Thoracic aorta (tissue), 1 donor: ENCODE data around the gene PDF.

DNA sequence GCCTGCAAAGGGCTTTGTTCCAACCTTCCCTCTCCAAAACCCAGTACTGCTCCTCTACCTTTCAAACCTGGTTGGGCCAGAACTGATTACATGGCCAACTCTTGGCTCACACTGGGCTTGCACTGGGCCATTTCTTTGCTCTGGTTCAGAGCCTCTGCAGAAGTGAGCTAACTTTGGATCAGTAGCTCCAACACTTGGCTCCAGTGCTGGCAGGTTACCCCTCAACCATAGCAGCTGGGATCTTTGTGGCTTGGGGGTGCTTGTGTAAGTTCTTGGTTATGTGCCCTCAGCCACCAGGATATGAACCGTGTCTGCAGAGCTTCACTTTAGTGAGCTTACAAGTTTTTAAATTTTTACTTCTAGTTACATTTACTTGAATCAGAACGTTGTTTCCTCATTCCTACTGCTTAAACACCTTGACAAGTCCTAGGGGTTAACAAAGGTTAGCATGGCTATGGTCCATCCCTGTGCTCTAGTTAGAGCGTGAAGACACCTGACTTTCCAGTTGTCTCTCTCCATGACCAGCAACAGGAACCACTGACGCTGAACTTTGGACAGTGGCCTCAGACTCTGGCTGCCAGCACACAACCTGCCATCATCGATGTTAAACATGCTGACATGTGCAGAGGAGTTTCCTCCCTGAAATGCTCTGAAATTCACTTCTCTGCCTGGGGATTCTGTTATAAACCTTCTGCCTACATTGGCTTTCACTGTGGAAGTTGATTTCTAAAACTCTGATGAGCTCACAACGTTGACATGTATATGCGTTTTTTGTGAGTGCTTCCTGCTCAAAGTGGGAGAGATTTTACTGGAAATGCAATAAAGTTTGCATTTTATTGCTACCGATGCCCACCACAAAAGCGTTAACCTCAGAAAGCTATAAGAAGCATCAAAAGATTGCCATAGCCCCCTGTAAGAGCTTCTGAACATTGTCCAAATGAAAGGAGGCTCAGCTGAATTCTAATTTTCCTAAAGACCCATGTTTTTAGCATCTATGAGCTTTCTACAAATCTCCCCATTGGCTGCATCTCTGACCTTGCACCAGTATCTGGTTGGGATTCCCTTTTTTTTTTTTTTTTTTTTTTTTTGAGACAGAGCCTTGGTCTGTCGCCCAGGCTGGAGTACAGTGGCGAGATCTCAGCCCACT is 3.9 kb downstream of the PDF start:
- RAMPAGE, long total RNA = no peak

DNA sequence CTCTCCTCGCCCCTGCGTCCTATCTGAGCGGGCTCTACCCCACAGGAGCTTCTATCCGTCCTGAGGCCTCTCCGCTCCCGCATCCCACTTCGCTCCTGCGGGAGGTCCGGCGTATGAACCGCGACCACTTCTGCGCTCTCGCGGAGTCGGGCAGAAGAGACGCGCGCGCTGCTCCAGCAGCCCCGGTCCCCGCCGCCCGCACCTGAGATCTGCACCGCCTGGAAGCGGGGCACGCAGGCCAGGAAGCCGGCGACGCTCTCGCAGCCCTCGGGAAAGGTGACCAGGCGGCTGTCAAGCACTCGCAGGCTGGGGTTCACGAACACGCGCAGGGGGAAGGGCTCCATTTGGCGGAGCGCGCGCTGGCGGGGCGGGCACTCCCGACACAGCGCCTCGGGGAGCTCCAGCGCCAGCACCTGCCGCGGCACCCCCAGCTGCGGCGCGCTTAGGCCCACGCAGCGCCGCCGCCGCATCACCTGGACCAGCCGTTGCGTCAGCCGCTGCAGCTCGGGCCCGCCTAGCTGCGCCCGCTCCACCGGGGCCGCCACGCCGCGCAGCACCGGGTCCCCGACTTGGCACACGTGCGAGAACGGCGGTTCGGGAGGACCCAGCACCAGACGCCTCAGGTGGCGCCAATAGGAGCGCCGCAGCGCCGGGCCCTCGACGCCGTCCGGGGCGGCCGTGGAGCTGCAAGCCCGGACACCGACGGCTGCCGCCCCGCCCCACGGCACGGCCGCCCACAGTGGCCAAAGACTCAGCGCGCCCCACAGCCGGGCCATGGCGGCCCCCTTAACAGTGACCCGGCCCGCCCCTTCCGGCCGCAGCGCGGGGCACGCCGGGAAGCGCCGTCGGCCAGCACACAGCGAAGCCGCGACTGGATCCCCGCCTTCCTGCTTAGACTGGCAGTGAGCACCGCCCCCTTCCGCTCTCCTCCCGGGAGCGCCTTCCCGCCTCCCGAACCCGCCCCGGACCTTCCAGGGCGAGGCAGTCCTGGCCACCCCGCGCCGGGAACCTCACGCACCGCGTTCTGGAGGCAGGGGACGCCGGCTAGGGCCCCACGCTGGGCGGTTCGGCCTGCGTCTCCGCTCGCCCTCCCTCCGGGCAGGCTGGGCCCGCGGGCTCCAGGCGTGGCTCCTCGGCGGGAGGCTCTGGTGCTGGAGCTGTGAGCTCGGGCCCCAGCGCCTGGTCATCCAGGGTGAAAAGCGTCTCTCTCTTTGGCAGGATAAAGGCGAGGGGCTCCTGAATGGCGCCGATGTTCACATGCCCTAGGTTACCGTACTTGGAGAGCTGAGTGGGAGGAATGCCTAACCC is at the start of gene PDF:
Gene PDF, minus strand, starts transcription at position 794 of the 1,308 bp plus-strand sequence.
- RAMPAGE, long total RNA = no peak

GRCh38 chr16:69343153-69343568 is 3.6 kb downstream of the NIP7 start:
- RAMPAGE, long total RNA = no peak

GRCh38 chr16:69383799-69384866 is 1.7 kb downstream of the TERF2 start:
- RAMPAGE, long total RNA = no peak

DNA sequence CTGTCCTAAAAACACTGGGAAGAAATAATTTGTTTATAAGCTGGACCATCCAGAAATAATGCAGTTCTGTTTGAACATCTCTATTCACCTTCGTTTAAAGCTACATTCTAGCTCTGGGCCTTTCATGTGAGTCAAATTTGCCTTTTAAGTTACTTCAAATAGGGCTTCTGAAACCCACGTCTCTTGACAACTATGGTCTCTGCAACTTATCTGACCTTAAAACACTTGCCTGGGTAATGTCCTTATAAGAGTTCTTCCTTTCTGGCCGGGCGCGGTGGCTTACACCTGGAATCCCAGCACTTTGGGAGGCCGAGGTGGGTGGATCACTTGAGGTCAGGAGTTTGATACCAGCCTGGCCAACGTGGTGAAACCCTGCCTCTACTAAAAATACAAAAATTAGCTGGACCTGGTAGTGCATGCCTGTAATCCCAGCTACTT is 44.4 kb downstream of the CYB5B start:
- RAMPAGE, long total RNA = no peak

DNA sequence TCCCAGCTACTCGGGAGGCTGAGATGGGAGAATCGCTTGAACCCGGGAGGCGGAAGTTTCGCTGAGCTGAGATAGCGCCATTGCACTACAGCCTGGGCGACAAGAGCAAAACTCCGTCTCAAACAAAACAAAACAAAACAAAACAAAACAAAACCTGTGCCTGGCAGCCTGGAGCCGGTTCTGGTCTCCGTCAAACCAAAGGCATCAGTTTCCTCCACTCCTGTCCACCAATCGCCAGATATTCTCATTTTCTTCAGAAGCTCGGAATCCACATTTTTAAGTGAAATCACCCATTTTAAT is 655 bp downstream of the NQO1 start:
- RAMPAGE, long total RNA = no peak

DNA sequence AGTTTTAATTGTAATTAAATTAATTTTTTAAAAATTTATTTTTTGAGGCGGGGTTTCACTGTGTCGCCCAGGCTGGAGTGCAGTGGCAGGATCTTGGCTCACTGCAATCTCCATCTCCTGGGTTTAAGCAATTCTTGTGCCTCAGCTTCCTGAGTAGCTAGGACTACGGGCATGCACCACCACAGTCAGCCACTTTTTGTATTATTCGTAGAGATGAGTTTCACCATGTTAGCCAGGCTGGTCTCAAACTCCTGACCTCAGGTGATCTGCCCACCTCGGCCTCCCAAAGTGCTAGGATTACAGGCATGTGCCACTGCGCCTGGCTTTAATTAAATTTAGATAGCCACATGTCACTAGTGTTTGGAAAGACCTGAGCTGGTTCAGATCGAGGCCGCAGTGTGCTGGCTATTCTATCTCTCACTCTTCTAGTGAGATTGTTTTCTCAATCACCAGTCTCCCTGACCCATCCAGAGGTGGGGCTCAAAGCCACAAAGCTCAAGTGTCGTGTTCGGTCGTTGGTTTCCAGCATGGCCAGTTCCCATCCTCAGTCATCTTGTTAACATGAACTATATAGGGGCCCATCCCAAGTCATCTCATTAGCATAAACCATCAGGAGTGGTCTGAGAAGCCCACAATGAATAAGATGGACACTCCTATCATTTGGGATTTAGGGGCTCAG is 2.1 kb upstream of the NQO1 start:
- RAMPAGE, long total RNA = no peak

DNA sequence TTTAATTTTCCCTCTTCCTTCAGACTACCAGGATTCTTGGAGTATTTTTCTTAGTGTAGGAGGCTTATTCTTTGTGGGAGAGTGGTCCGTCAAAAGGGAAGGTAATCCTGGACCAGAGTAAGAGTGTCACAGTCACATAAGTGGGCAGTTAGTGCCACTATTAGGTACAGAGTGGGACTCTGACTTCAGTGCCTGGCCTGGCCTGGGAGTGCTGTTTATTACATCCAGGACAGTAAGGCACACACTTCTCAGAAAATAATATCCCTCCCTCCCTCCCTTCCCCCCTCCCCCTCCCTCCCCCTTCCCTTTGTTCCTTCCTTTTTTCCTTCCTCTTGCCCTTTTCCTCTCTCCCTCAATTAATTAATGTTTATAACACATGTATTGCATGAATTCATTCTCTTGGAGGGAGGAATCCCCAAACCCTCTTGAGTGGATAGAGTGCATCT is 62.1 kb downstream of the WWP2 start:
- RAMPAGE, long total RNA = no peak

GRCh38 chr16:69887990-69888597 is 63.0 kb upstream of the CLEC18A start:
- RAMPAGE, long total RNA = no peak

DNA sequence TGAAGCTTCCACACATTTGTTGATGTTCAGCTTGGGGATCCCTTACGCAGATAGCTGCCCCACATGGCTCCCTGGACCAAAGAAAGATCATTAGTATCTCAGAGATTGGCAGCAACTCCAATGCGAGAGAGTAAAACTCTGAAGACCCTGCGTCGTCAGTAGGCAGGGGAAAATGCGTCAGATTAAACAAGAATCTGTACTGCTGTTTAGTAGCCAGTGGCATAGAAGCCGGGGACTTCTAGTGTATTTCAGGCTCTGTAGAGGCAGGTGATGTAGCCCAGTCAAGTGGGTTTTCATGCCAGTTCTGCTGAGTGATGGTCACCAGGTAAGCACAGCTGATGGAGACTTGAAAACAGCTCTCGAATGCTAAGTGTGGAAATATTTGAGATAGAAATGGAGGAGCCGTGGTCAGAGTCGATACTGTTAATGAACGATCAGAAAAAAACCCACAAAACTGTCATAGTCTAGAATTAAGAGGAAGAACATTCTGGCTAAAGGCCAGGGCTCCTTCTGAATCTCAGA is 24.4 kb upstream of the CLEC18A start:
- RAMPAGE, long total RNA = no peak

GRCh38 chr16:69990269-69990637 is 39.1 kb downstream of the CLEC18A start:
- RAMPAGE, long total RNA = no peak

DNA sequence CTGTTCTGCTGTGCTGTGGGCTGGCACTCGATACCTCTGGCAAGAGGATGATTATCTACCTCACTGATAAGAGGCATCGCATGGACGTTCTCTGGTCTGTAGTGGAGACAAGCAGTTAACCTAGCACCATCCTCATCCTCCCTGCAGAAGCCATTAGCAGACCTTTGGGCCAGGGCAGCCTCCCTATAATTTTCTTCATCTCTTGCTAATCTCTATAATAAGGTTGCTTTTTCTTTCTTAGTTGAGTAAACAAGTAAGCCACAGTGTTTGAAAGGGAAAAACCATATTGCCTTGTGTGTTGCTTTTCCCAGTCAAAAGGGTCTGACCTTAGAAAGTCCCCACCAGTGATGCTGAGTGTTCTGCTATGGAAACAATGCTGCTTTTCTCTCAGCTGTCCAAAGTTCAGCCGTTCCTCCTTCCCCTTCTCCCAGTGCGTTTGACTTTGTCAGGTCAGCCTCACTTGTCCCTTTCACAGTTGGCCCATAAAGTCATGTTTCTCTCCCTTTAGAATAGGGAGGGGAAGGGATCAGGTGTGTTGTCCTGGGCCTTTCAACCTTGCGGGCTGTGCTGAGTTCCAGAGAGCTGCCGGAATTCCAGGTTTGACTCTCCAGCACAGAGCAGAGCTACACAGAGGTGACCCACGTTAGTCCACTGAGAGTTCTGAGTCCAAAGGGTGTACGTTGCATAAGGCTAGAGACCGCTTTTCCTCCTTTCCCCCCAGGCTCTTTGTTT is 16.0 kb upstream of the CLEC18C start:
- RAMPAGE, long total RNA = no peak

DNA sequence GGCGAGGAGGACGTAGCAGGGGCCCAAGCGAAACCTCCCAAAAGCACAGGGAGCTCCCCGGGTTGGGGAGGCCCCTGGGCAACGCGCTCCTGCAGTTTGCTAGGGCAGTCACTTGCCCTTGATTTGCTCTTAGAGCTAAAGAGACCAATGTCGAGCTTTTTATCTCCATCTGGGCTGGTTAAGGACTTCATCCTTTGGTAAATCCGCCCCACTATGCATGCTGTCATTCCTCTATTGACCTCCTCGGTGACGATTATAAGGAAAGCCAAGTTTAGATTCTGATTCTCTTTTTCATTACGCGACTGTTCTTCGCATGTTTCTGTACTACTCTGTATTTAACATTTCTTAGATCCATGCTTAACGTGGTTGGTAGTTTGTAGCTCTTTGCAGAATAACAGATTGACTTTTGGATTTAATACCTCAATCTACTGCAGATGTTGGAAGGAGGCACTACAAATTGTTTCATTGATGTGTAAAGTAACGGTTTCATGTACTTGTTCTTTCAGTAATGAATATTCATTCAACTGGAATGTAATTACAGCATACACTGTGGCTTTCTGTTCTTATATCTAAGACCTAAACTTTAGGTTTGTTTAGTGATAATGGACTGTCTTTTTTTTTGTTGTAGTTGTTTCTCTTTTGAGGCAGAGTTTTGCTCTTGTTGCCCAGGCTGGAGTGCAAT is 505 bp downstream of the DDX19A start:
- RAMPAGE, long total RNA = no peak

- RAMPAGE, long total RNA = no peak
These were observed 34.7 kb downstream of the DDX19A start for GRCh38 chr16:70381222-70381901.

DNA sequence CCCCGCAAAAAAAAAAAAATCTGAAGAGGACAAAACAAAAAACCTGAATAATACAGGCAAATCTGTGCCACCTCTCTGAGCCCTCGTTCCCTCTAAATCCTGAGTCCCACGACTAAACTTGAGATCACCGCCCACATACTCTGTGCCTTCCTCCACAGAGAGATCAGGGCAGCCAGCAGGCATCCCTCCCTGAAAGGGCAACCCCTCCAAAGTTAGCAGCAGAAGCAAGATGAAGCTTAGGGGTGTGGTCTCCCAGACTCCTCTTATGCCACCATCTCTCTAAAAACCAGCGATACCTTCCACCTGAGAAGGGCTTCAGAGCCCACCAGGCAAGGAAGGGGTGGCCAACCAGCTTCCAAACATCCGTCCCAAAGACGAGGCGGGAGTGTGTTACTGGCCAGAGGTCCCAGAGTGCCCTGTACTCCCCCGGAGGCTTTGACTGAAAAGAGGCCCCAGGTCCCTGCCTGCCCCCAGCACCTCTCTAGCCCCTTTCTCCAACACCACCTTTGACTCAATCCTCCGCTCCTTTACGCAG is 1.3 kb downstream of the ST3GAL2 start:
- RAMPAGE, long total RNA = no peak

GRCh38 chr16:70662298-70663383 is 16.3 kb downstream of the IL34 start:
- RAMPAGE, long total RNA = no peak

DNA sequence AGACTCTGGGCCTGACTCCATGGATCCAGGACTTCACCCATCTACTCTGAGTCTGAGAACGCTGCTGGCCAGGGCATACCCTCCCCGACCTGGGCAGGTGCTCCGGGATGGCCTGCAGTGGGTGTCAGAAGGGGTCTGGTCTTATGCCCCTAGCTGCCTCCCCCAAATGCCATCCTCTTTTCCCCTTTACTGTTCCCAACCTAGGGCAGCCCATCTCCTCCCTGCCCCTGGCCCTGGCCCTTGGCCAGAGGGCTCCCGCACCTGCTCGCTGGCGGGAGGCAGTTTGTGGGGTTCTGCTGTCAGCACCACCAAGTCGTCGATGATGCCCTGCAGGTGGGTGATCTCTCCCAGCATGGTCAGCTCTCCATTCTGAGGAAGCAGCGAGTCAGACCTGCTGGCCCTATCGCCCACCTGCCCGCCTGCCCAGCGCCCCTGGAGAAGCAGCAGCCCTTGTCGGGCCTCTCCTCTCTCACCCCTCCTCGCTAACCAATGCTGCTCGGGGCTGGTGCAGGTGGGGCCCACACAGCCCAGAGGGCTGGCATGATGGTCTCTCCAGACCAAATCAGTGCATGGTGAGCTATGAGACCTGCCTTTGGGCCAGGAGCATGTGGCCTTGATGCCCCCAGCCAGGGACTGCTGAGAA is 8.2 kb downstream of the MTSS2 start:
- RAMPAGE, long total RNA = no peak

- RAMPAGE, long total RNA = no peak
These were observed 834 bp downstream of the MTSS2 start for GRCh38 chr16:70684953-70685484.

DNA sequence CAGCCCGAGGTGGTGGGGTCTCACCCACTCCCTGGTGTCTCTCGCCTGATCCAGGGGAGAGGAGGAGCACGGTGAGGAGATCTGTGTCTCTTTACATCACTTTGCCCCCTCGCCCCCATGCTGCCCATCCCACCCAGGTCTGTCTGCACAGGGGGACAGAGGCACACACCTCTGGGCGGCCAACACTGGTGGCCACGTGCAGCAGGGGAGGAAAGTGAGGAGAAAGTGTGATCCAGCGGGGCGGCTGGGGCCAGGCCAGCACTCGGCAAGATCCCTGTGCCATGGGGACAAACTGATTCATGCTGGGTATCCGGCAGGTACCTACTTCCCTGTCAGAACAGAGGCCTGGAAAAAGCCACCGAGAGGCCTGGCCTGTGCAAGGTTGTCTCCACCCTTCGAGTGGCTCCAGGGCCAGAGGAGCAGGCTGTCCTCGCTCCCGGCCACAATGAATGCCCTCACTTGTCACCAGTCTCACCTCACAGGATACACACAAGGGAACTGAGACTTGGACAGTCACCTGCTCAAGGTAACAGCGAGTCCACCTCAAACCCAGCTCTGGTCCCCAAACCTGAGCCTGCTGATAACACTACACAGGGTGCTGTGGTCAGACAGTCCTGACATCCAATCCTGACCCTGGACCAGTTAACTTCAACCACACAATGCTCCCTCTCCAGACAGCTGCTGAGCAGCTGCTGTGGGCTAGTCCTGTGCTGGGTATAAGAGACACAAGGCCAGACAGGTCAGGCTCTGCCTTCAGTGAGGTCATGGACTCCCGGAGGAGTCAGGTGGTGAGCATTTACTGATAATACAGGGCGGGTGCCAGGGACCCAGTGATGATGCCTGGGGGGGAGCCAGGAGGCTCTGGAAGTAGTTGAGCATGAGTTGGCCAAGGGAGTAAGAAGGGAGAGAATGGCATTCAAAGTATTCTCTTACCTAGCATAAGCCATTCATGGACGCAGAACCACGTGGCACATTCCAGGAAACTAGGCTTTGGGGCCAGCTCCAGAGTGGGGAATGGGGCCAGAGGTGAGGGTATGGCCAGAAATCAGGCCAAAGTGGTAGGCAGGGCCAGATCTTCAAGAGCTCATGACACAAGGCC is 53.0 kb downstream of the VAC14 start:
- RAMPAGE, long total RNA = no peak

GRCh38 chr16:71425767-71427142 is 15.6 kb downstream of the TLE7 start:
- RAMPAGE, long total RNA = no peak